ENCODE results near the genes SPX and C2CD5.

DNA sequence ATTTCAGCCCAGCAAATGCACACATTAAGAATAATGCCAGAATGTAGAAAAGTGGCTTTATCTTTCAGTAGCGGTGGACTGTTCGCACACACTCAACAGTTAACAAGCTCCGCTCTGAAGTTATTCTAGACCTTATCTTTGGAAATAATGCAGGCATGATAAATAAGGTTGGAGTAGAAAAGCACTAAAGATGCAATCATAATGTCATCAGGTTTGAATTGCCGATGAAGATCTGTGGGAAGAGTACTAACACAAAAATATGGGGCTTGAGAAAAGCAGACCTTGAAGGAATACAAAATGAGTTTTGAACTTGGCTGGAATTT, 81.6 kb downstream of the DERA start:
- PRO-cap = no peak

DNA sequence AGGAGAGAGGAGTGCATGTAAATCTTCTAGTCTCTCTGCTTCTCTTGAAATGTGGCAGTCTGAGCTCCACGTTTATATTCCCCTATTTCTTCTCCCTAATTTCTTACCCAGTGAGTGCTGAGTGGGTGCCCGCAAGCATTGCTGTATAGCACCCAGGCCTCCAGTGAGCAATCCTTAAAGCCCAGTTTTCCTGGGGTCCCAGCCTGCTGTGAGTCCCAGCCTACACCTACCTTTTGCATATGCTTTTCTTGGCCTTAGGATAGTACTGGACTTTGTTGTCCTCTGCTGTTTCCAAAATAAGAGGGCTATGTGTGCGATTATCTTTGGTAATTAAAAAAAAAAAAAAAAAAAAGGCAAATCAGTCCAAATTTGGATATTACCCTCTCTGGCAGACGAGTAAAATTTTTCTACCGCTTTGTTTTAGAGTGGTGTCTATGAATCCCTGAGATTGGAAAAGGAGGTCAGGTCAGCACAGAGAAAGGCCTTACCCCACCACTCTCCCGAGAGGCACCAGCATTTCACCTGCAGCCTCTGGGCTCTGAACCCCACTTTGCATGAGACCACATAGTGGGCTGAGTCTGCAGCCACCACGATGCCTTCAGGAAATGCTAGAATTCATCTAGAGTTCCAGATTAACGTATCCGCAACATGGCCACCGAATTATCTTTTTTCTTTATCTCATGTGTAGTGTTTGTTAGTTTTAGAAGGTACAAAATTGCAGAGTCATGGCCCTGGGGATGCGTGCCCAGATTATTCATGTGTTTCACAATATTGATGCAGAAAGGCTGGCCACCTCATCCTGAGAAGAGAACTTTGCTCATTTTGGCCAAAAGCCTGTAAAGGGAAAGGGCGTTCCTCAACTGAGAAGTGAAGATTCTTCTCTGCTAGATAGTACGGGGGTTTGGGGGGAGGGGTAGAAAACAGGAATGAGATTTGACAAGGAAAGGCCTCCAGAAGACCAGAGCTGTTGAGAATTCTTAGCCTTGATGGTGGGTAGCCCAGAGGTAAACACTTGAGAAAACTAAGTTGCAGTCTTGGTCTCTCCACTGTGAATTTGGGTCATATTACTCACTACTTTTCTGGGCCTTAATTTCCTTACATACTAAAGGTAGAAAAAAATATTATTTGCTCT, 1.4 kb downstream of the MGST1 start:
- PRO-cap = bidirectional peak, plus-strand start at position 630 of the sequence, minus-strand start at position 607 of the sequence; bidirectional peak, plus-strand start at position 916 of the sequence, minus-strand start at position 675 of the sequence

DNA sequence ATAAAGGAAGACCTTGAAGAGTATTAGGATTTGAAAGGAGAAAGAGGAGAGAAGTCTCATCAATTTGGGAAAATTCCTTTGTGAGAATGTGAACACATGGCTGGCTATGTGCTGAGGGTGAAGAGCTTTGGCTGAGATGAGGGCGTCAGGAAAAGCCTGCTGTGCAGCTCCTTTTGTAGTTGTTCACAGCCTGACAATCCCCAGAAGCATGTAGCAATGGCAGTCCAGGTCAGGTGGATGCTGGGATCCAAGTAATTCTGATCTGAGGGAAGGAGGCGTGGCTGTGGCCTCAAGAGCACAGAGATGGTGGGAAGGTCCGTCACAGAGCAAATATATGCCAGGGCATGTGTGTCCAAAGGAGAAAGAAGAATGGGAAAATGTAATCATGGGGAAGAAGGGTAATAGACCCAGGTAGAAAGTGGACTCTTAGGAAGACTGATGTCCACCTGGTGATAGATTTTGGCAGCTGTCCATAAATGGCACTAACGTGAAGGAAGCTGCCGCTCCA, 13.7 kb downstream of the MGST1 start:
- PRO-cap = no peak

DNA sequence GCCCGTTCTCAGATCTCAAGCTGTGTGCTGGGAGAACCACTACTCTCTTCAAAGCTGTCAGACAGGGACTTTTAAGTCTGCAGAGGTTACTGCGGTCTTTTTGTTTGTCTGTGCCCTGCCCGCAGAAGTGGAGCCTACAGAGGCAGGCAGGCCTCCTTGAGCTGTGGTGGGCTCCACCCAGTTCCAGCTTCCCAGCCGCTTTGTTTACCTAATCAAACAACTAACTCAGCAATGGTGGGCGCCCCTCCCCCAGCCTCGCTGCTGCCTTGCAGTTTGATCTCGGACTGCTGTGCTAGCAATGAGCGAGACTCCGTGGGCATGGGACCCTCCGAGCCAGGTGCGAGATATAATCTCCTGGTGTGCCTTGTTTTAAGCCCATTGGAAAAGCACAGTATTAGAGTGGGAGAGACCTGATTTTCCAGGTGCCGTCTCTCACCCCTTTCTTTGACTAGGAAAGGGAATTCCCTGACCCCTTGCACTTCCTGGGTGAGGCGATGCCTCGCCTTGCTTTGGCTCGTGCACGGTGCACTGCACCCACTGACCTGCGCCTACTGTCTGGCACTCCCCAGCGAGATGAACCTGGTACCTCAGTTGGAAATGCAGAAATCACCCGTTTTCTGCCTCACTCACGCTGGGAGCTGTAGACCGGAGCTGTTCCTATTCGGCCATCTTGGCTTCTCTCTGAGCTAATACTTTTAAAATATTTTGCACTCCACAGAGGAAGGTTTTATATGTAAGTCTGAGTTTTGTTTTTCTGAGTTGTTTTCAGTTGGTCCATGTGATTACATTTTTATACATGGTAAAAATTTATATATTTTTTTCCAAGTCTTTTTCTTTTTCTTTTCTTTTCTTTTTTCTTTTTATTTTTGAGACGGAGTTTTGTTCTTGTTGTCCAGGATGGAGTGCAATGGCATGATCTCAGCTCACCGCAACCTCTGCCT, 35.4 kb downstream of the MGST1 start:
- PRO-cap = no peak

GRCh38 chr12:19369460-19370150, 69.7 kb upstream of the AEBP2 start:
- PRO-cap = no peak

DNA sequence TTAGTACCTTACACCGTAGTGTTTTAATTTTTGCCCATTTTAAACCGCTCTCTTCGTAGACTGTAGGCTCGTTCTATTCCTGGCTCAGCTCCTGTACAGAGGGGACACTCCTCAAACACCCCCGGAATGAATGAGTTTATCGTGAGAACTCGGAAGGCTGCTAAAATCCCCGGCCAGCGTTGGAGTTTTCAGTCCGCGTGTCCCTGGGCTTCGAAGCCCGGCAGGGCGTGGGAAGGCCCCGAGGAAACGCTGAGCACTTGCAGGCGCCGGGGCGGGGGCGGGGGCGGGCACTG, 236 bp upstream of the AEBP2 start:
- PRO-cap = bidirectional peak, plus-strand start outside the sequence, minus-strand start at position 229 of the sequence

DNA sequence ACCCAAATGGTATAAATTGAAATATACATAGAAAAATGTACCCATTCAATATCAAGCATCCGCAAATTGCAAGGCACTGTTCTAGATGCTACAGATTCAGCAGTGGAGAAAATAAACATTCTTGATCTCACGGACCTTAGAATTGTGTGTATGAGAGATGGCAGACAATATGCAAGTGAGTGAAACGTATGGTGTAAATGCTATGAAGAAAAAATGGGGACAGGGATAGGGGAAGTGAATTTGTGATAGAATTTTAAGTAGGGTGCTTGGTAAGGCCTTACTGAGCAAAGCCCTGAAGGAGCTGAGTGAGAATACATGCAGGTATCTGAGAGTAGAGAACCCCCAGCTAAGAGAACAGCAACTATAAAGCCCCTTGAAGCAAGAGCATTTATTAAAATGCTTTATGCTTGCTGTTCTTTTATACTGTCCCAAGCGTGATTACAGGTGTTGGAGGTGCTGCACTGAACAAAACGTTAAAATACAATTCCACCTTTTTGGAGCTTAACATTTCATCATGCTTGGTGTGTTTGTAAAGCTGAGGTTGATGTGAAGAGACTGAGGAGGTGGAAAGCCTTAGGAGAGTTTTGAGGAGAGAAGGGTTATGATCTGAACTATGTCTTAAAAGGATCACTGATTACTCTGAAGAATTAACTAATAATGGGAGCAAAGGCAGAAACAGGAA, 87.6 kb downstream of the AEBP2 start:
- PRO-cap = no peak

DNA sequence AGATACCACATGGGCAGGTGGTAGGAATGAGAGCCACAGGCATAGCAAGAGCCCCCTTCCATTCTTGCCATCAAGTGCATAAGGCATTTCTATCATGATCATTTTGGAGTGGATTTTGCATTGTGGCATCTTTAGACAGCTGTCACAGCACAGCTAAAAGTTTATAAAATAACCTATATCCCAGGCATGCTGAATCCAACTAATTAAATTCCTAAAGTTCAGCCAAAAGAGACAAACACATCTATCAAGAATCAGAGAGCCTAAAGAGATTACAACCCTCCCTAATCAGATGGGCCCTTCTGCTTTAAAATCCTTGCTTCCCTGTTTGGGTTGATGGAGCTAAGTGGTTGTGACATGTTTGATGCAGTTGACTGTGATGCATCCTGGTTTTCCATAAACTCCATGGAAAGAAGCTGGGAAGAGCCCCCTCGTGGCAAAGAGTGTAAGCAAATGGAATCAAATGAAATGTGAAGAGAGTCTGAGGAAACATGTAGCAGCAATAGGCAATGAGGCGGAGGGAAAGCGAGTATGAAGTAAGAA, 70.6 kb upstream of the SLCO1C1 start:
- PRO-cap = no peak

GRCh38 chr12:20822426-20822886, 12.0 kb downstream of the SLCO1B3 start:
- PRO-cap = no peak

DNA sequence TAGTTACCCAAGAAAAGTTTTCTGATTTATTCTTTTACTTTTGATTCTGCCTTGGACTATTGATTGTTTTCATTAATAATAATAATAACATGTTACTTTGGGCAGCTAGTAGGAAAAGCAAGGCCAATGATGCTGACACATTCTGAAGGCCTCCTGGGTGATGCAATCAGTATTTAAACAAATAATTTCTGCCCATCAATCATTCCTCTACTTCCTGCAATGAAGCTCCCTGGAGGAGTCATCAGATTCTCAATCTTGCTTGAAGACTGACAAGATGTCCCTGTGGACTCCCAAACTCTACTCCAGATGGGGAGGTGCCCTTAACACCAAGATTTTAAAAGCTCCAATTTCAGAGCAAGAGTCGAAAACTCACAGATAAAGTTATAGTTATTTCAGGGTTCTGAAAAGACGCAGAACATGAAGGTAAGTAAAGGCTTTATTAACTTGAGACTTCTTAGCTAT, at the start of gene SPX:
Gene SPX, plus strand, starts transcription at position 241 of the 462 bp plus-strand sequence.
- PRO-cap = no peak

DNA sequence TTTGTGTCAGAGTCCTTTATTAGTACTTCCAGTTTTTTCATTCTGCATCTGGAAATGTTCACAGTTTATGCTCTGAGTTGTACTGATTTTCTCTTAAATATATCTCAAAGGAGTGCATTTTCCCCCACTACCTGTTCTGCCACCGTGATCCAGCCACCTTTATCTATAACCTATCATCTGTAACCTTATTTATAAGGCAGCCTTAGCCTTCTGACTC, 10.7 kb upstream of the GYS2 start:
- PRO-cap = no peak

GRCh38 chr12:21646697-21647479, 10.8 kb downstream of the LDHB start:
- PRO-cap = no peak

- PRO-cap = bidirectional peak, plus-strand start at chr12:21657053, minus-strand start at chr12:21656968
These were observed 904 bp downstream of the LDHB start for GRCh38 chr12:21656644-21657232.

GRCh38 chr12:21859461-21859850, 81.8 kb downstream of the ABCC9 start:
- PRO-cap = no peak

GRCh38 chr12:21881684-21882526, 59.3 kb downstream of the ABCC9 start:
- PRO-cap = no peak

GRCh38 chr12:21893943-21894262, 47.3 kb downstream of the ABCC9 start:
- PRO-cap = no peak

DNA sequence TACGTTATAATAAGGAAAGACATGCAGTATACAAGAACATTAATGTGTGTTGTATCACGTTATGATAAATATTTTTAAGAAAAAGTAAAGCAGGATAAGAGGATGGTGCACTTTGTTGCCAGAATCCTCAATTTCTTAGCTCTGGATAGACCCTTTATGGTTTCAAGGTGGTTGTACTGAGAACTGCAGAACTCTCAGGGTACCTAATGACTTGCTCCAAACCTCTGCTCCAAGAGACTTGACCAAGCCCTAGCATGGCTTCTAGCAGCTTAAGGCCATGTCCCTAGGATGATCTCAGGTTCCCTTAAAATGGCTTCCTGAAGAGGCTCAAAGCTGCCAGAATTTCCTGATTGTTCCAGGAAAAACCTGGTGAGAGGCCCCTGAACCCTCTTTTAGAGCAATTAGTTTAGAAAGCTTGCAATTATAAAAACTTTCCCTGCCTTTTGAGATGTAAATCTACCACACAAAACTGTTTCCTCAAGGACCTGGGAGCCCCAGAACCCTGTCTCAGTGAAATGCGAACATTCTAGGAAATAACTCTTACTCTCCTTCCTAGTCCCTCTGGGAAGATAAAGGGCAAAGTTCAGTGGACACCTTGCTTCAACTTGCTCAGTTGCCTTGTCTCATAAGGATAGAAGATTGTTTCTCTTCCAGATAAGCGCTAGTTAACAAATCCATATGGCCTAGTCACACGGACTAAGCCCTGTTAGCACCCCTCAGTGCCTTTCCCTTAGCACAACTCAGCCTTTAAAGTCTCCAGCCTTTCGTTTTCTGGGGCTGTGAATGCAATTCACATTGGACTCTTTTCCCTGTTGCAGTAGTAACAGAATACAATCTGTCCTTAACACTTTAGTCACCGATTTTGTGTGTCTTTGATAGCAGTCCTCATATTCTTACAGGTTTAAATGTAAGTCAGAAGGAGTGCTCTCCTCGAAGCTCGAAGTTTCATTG, 2.5 kb downstream of the CMAS start:
- PRO-cap = no peak

- PRO-cap = no peak
These were observed 36.3 kb downstream of the CMAS start for GRCh38 chr12:22082312-22082715.

- PRO-cap = bidirectional peak, plus-strand start at chr12:22544321, minus-strand start at chr12:22544502
These were observed at the start of gene C2CD5 for GRCh38 chr12:22544094-22544975. TSS of gene C2CD5 (minus strand) at chr12:22544542.

- PRO-cap = no peak
These were observed 28.1 kb downstream of the ETNK1 start for GRCh38 chr12:22652762-22653842.